ENCODE measurements around a stretch of chr5.

- RRBS = no CpG with 5 or more reads among the region's 9 CpGs
These were observed 95.2 kb upstream of the STC2 start for GRCh38 chr5:173423220-173423930.

DNA sequence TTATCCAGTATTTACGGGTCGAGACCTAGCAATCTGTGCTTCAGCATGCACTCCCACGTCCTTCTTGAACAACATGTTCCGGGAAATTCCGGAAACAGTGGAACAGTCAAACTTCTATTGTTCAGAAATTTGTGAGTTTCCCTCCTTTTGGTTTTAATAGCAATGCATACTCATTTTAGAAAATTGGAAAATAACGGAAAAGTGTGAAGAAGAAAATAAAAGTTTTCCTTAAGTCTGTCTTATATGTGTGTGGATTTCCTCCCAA lies 490 bp upstream of the BOD1 start:
- RRBS = no CpG with 5 or more reads among the region's 6 CpGs

DNA sequence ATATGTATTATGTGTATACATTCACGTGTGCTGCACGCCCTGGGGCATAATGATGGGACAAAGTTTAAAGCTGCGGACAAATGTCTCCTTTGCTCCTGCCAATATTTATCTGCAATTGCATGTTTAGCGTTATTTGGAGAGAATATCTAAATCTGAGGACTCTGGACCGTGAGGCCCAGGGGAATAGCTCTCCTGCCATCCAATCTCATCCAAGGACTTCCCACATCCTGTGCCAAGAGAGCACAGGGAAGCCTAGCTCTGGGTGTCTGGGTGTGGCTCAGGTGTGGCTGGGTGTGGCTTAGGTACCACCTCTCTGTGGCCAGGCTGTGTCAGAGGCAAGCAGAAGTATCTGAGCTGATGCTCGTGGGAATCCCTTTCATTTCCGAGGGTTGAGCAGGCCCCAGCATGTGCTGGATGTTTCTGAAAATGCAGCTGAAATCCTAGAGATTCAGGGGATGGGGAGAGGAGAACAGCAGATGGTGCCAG lies 7.0 kb upstream of the BOD1 start:
- RRBS = no CpG with 5 or more reads among the region's 7 CpGs

DNA sequence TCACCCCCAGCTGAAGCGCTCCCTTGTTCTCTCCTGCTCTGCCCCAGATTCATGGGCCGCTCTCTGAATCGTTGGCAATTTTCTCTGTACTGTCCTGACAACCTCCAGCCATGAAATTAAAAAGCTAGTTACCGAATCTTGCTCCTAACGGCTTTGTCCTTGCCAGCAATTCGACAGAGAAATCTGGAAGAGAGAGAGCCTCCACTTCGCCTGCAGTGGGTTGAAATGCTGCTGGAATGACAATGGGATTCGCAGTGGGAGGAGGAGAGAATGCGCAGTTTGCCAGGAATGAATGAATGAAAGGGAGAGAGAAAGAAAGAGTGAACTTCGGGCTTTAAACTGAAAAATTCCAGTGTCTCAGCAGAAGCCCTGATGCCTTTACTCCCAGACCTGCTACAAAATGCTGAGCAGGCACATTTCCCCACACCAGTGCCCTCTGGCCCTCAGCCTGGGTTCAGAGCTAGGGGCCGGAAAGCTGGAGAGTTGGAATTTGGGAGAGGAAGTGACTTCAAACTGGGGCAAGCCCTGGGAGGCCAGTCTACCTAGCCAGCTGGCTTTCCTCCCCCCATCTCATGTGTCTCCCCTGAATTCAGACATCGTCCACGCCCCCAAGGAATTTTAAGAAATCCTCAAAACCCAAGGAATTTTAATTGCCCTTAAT lies 11.5 kb upstream of the BOD1 start:
- RRBS = no CpG with 5 or more reads among the region's 13 CpGs

DNA sequence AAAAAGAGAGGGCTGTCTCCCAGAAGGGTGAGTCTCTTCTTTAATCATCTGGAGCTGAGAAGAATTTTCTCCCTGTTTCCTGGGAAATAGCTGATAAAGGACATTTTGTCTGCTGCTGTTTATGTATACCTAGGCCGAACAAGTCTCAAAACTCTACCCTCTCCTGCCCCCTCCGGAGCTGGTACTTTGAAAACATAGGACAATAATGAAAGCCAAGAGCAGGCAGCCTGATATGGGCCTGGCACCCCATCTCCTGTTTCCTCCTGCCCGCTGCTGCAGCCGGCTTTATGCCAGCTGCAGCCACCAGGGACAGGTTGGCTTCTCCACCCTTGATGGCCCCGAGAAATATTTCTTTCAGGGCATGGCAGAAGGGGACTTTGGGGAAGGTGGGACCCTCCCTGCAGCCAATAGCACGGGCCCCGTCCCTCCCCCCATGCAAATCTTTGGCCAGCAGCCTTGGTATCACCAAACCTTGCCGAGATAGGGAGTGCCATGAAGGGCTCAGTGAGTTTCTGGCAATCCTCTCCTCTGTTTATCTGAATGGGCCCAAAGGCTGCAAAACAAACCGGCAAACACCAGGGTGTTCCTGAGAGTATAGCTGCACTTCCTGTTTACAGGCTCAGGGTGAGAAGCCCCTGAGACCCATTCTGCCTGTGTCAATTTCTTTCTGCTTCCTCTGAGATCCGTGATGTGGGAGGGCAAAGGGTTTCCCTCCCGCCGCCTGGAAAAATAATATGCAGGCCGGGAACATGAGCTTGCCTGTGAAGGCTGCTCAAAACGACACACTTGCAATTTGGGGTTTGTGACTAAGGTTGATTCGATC lies 73.4 kb upstream of the BOD1 start:
- RRBS = 33% methylated on average over 3 of the region's 15 CpGs

GRCh38 chr5:173697902-173698483 lies 81.5 kb upstream of the BOD1 start:
- RRBS = no CpG with 5 or more reads among the region's 8 CpGs

- RRBS = no CpG with 5 or more reads among the region's 3 CpGs
These were observed 120.9 kb upstream of the CPEB4 start for GRCh38 chr5:173767319-173767556.

DNA sequence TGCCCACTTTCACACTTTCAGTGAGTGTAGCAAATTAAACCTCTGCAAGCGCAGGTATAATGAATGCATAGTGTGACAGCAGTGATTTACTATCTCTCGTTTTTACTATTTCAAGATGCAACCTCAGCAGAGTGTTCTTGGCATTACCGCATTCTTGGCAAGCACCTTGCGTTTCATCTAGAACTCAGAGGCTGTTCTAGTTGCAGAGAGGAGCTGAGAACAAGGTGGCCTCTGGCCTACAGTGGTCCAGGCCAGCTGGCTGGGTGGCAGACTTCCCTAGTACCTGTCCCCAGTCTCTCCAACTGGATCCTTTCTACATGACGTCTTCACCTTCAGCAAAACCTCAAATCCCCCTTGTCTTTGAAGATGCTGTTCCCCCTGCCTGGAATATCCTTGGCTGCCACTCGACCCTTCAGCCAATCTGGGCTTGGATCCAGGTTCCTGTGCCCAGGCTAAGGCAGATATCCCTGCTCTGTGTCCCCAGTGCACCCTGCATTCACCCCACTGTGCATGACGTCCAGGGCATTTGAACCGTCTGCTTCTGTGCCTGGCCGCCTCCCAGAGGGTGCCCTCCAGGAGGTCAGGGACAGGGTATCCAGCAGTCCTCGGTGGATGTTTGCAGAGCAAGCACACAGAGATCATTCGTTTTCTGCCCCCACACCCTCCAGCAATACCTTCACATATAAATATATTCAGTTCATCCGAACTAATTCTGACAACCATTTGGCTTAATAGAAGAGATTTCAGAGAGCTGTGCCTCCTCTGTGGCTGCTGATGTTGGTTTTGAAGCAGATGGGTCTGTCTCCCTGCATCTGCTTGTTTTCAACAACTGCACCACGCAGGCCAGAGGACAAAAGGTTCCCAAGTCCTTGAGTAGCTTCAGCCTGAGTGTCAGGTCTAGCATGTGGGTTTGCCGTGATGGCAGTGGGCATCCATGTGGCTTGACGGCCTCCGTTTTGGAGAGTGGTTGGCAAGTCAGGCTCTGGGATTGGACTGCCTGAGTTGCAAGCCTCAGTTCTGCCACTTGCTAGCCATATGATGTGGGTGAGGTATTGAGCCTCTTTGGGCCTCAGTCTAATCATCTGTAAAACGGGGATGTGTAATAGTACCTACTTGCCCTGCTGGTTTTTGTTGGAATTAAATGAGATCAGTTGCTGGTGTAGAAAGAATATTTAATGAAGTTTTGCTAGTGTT lies 120.2 kb upstream of the CPEB4 start:
- RRBS = no CpG with 5 or more reads among the region's 17 CpGs

DNA sequence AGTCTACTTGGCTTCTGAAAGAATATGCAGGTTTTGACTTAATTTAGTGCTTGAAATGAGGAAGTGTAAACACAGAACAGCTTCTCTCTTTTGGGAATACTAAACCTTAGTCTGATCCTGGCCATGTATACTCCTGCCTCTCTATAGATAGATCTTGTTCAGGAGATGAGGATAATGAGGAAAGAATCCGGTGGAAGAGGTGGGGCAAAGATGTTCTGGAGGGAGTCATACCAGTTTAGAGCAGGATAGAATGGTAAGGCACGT lies 19.9 kb downstream of the CPEB4 start:
- RRBS = no CpG with 5 or more reads among the region's 2 CpGs

DNA sequence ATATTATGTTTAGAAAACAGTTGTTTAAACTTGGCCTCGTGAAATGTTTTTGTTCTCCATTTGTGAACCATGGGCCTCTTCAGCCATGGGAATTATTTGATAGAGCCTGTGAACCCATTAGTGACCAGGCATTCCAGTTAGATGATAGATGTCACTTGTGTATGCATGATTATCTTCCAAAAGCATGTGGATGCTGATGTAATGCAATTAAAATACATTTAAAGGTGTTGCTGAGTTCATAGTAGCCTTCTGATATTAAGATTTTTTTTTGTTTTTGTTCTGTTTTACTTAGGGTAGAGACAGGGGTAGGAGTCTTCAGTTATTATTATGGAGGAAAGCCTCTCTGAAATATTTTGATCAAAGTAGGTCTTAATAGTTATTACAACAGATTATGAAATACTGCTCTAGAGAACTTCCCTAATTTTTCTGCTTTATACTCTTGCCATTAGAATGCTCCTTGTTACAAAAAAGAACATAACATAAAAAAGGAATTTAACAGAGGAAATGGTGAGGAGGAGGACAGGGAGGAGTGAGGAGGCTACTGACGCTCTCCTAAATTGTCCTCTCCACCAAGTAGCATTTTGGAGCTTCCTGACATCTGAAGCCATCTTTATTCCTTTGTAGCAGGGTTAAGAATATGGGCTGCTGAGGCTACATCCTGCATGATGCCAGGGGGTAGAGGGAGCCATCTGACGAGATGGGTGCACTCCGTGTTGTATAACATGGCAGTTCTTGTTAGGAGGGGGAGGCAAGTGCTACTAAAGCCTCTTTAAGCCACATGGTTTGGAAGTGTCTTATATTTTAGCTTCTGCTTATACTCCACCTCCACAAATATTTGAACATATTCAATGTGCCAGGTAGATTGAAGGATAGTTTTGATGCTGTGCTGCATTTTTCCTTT lies 33.0 kb downstream of the CPEB4 start:
- RRBS = no CpG with 5 or more reads among the region's 4 CpGs

GRCh38 chr5:173957610-173959095 lies 30.8 kb upstream of the C5orf47 start:
- RRBS = no CpG with 5 or more reads among the region's 8 CpGs

GRCh38 chr5:174327412-174327903 lies 282.0 kb downstream of the NSG2 start:
- RRBS = no CpG with 5 or more reads among the region's 9 CpGs

DNA sequence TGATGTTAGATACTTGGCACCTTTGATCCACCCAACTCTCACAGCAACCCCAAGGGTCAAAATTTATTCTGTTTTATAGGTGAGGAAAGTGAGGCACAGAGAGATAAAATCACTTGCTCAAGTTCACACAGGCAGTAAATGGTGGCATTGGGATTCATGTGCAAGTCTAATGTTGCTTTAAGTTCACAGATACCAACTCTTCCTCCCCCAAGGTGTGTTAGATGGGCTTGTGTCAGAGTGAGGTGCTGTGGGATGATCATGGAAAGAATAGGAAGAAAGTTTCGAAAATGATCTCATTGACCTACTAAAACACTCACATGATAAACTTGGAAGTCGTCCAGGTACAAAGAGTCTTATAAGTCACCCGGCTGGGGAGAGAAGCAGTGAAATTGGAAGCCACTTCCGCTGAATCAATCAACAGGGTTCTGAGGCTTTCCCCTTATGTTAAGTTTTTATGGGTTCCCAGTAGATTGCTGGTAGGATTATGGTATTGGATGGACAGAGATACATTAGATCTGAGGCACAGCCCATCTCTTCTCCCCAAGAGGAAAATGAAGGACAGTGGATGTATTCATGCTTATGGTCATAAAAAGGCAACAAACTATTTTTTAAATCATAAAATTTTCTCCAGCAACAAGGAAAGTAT lies 218.8 kb upstream of the MSX2 start:
- RRBS = no CpG with 5 or more reads among the region's 4 CpGs

GRCh38 chr5:174987784-174988095 lies 263.4 kb downstream of the MSX2 start:
- RRBS = no CpG with 5 or more reads among the region's 4 CpGs

GRCh38 chr5:175059828-175060454 lies 335.6 kb downstream of the MSX2 start:
- RRBS = no CpG with 5 or more reads among the region's 21 CpGs

DNA sequence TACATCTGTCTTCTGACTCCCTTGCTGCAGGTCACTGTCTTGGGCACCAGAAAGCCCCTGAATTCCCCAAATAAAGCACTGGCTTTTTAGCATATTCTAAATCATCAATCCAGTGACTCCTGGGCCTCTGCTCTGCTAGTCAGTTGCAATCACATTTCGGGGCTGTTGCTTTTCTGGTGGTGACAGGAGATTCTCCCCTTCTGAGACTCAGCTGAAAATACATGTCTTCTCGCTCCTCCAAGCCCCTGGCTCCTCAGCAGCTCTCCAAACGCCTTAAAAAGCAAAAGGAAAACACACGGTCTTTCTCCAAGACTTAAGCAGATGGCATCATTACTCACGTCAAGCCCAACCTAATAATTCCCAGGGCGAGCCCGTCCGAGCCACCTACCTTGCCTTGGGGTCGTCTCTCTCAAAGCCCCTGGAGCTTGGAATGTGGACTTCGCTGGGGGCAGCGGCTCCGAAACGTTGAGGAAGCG lies 633 bp downstream of the DRD1 start:
- RRBS = no CpG with 5 or more reads among the region's 14 CpGs

- RRBS = no CpG with 5 or more reads among the region's 7 CpGs
These were observed 926 bp upstream of the SFXN1 start for GRCh38 chr5:175477325-175477943.

DNA sequence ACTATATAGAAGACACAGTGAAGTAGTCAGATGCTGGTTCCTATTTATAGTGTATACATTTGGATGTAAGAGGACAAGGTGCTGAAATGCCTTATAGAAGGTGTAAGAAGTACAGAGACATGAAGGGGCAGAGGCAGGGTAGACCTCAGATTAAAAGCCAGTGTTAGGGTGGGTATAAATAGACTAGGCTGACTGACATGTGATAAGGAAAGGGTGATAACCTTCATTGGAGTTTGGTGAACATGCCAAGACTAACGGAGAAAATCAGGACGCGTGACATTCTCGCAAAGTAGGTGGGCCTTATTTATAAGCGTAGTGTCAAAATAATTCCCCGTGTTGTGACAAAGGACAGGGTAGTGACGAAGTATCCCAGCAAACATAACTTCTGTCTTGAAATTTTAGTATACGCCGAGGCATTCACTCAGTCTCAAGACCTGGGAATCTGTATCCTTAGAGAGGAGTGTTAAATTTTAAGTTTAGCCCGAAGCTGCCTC lies 59.0 kb upstream of the HRH2 start:
- RRBS = no CpG with 5 or more reads among the region's 10 CpGs

DNA sequence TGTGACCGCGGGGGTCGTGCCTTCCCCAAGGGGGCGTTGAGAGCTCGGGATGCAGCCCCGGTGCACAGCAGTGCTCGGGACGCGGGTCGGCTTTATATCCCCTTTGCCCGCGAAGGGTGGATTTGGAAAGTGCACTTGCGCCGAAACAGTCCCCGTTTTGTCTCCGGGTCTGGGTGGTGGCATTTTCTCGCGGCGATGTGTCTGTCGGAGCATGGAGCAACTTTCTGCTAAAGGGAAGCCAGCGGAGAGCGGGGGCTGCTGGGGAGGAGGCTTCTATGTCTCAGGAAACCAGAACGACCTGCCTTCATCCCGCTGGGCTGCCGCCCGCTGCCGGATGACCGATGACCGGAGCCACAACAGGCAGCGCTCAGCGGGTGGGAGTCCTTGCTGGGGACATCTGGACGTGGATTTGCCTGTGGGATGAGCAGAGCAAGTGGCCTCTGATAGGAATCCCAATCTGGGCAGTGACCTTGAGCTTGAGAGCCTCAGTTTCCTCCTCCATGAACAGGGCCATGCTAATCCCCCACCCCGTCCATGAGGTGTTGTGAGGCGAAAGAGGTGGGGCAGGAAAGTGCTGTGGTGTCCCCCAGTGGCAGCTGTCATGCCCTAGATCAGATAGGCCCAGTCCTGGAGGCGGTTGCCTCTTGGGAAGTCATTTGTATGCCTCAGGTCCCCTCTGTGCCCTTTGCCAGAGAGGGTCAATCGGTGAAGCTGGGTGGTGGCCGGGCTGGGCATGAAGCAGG lies 681 bp downstream of the HRH2 start:
- RRBS = 2% methylated on average over 9 of the region's 37 CpGs

DNA sequence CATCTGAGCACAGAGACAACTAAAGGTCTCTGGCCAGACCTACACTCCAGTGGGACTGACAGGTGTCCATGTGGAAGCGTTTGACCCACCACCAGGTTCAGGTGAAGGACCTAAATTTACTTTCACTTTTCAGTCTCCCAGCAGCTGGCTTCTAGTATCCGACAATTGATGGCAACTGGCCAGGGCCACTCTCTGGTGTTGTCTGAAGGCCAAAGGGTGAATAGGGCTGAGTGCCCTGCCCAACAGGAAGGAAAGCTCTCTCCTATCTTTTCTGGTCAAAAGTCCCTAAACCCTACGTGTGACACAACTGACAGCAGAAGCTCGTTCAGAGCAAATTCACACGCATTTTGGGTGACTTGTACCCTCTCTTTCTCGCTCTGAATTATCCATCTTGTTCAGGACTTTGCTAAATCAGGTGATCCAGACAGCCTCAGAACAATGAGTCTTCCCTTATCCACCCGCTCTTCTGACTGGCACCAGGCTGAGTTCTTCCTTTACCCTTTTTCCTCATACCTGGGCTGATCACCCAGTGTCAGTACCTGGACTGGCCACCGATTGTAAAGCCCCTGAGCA lies 21.9 kb upstream of the SIMC1 start:
- RRBS = no CpG with 5 or more reads among the region's 8 CpGs

Data from non-pigmented ciliary epithelial cell (primary cell).